AG10803 (cell line): Measurements from ENCODE around the genes EVX2 and HOXD9.

DNA sequence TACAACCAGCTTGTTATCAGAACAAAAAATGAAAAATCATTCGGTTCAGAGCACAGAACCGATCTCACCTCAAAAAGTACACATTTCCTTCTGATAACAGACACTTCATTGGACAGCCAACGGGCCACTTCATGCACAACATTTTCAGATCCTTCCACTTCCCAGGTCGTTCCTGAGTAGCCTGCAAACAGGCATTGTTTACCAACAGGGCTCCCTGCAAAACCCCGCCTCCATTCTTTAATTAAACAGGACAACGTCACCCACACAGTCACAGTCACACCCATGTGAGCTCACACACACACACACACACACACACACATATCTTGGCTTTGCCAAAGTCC is 171.1 kb downstream of the SP3 start:
- RRBS: no CpG with 5 or more reads among the region's 6 CpGs

GRCh38 chr2:173867205-173867759 is 97.9 kb downstream of the SP3 start:
- RRBS: no CpG with 5 or more reads among the region's 8 CpGs

- RRBS: no CpG with 5 or more reads among the region's 2 CpGs
Measured at GRCh38 chr2:173874877-173875369, 90.2 kb downstream of the SP3 start.

- RRBS: no CpG with 5 or more reads among the region's 4 CpGs
Measured at GRCh38 chr2:173901897-173902595, 63.1 kb downstream of the SP3 start.

GRCh38 chr2:173927597-173928359 is 37.4 kb downstream of the SP3 start:
- RRBS: no CpG with 5 or more reads among the region's 5 CpGs

DNA sequence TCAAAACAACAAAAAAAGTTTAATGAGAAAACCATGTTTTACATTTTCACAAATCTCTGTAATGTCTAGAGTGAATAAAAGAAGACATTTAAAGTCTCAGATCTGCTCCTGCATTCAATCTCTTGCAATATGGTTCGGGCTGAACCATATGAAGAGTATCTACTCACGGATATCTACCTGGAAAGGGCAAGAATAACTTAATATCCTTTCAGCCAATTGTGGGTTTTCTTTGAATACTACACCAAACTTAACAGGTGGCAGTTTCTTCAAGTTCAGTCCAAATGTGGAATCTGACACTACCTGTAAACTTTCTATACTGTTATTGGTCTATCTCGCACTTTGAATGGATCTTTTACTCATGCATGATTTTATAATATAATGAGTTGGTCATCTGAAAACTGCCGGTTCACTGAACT is 13.7 kb downstream of the SP3 start:
- RRBS: no CpG with 5 or more reads among the region's 4 CpGs

DNA sequence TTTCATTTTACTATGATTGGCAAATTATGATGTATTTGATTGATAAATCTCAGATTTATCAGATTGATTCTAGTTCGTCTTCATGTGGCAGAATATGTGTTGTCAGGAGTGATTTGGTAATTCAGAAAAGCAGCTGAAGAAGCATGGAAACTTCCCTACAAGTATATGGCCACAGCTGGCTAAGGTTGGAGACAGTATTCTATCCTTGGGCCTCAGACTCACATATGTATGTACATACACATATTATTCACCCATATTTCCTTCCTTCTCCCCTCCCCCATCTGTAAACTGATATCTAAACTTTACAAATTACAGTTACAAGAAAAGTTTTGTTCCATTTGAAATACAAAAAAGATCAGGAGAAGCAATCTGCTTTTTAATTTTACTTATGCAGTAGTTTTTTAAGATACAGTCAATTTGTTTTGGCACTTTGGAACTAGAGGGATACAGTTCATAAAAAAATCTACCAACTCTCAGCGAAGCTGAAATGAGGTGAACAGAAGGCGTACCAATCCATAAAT is 3.1 kb downstream of the SP3 start:
- RRBS: no CpG with 5 or more reads among the region's 3 CpGs

DNA sequence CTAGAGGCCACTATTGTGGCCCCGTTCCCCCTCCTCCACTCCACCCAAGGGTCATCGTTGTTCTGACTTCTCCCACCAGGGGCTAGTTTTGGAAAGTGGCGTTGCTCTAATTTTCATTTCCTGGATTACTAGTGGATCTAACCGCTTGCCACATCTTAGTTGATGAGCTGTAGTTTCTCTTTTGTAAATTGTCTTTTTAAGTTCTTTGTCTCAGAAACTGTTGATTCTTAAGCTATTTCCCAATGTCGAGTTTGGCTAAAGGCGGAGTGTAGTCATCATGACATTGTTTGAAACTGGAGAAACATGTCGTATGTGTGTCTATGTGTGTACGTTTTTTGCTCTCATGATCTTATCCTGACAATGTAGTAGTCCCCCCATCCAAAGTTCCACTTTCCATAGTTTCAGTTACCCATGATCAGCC is 70.9 kb upstream of the SP3 start:
- RRBS: no CpG with 5 or more reads among the region's 8 CpGs

GRCh38 chr2:174325756-174327189 is 8.5 kb upstream of the SP9 start:
- RRBS: 5% methylated on average over 13 of the region's 86 CpGs

GRCh38 chr2:174348555-174349023 is 13.8 kb downstream of the SP9 start:
- RRBS: no CpG with 5 or more reads among the region's 7 CpGs

- RRBS: no CpG with 5 or more reads among the region's 3 CpGs
Measured at GRCh38 chr2:174998448-174998681, 6.8 kb downstream of the CHN1 start.

DNA sequence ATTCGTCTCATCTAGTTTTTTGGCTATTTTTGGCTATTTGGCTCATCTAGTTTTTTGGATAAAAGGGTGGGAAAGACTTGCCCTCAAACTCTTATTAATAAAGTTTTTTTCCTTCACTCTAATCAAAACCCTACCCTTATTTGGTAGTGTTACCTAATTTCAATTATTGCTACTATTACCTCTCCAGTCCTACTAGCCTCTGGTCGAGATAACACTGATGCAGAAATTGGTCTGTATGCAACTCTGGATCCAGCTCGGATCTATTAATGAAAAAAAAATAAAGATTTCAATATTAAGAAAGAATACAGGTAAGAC is 1.6 kb downstream of the ATP5MC3 start:
- RRBS: no CpG with 5 or more reads among the region's 3 CpGs

GRCh38 chr2:175970045-175970852 is 31.8 kb downstream of the LNPK start:
- RRBS: no CpG with 5 or more reads among the region's 3 CpGs

DNA sequence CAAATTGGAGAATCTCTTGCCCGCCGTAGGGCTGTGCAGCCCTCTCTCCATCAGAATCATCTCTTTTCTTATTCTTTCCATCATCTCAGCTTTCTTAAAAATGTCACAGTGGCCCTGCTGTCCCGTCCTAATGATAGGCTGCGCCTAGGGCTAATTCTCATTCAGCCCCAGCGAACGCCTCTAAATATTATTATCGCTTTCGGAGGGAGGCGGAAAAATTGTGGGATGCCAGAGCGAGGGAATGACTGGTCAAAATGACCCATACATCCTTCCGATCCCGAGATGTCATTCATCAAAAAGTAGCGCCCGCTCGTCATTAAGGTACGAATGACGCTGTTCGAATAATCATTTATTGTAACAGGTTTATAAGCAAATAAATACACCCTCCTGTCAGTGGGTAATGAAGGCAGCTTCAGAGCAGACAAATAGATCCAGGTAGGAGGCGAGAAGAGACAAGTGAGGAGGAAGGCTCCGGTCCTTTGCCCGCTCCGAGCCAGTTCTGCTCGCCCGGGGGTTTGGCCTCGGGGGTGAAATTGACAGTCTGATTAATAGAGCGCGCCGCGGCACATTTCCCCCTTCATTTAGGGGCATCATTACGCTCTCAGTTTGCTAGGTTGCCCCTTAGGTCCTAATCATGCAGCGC is at the start of gene EVX2:
TSS of gene EVX2 (minus strand) at position 270 of the 643 bp plus-strand sequence.
- RRBS: no CpG with 5 or more reads among the region's 31 CpGs

DNA sequence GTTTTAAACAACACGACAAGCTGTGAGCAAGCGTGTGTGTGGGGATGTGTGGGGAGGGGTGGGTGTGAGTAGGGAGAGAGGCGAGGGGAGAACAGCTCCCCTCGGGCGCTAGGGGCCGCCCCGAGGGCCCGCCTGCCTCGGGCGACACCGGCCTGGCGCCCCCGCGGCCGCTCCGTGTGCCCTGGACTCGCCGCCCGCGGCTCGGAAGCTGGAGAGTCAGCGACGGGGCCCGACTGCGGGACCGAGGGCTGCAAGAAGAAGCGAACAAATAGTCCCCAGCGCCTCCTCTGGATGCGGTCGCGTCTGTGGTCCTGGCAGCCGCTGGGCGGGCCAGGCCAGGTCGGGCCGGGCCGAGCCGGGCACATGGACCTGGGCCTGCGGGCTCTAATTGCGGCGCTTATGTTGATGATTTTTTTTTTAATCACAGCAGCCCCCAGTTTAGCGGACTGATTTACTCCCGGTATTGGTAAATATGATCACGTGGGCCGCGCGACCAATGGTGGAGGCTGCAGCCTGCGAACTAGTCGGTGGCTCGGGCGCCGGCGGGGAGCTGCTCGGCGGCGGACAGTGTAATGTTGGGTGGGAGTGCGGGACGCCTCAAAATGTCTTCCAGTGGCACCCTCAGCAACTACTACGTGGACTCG is at the start of gene HOXD9:
TSS of gene HOXD9 (plus strand) at position 523 of the 644 bp plus-strand sequence.
- RRBS: 2% methylated on average over 13 of the region's 59 CpGs

DNA sequence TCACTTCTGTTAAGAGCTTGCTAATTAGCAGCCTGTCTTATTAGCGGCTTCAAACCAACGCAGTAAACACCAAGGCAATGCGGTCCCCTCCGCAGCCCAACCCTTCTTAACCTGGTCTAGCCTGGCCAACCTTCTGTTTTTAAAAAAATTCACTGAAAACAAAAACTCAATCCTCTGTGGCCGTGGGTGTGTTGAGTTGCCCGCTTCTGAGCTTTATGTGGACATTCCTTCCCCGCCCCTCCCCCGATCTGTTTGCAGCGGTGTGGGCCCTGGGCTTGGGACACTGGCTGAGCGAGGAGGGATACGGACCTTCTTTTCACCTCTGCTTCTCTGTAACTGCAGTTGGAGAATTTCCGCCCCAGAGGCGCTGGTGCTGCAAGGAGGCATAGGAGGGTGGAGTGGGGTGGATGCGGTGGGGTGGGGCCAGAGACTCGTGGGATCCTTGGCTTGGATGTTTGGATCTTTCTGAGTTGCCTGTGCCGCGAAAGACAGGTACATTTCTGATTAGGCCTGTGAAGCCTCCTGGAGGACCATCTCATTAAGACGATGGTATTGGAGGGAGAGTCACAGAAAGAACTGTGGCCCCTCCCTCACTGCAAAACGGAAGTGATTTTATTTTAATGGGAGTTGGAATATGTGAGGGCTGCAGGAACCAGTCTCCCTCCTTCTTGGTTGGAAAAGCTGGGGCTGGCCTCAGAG is 3.2 kb upstream of the HOXD4 start:
- RRBS: no CpG with 5 or more reads among the region's 19 CpGs

DNA sequence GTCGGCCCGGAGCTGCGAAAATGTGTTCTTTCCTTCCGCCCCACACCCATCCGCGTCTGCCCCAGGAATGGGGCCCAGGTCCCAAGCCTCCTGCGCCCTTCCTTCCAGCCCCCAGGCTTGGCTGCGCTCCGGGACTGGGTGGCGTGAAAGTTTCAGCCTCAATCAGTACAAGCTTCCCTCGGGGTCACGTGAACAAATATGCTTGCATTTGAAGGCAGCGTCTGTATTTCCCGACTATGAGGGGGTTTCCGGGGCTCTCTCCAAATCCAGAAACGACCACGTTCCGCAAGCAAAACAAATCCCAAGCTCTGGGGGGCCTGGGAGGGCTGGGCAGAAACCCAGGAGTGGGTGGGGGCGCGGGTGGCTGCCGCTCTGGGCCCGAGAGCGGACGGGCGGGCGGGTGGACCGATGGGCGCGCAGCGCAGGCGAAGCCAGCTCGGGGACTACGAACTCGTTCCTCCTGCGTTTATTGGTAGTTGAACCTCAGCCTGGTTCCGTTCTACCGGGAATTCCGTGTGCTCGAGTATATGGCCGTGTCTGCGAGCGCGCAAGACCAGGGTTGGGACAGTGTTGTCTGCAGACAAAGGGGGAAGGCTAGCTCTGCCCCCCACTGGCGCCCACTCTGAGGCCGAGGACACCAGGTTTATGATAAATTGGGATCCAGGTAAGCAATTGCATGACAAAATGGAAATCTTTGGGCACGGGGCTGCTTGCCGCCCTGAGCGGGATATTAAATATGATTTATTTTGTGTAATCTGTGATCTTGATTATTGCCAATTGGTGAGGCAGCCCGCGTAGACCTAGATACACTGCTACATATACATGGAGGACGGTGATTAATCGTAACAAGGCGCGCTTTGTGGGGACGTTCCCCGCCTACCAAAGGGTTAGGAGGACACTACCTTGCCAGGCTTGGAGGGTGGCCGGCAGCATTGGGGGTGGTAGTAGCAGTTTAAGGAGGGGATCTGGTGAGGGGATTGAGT is 3.6 kb downstream of the HOXD3 start:
- RRBS: 59% methylated on average over 4 of the region's 57 CpGs

GRCh38 chr2:176161944-176162678 is 5.0 kb downstream of the HOXD3 start:
- RRBS: 19% methylated on average over 2 of the region's 19 CpGs

DNA sequence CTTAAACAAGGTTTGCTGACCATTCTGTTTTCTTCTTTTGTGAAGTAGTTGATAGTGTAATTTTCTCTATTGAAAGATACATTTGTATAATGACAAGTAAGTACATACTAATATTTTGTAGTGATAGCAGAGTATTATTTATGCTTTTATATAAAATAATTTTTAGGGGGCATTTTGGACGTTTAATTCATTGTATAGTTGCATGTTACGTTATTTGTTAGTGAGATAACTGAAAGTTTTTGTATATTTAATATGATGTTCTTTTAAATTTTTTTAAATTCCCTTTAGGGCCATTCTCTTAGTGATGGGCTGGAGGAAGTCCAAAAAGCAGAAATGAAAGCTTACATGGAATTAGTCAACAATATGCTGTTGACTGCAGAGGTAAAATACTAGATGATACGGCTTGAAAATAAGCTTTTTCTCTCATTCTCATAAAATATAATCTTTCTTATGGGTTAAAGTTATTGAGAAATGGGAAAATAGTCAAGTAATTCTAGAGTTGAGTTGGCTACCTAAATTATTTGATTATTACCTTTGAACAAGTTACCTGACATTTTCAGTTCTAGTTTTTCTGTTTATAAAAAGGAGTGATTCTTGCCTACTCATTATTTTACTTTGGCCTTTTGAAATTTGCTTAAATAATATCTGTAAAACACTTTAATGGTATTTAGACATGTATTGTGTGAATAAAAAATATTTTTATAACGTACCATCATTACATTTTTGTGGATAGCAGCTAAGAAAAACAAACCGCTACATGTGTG is 58.9 kb downstream of the MTX2 start:
- RRBS: no CpG with 5 or more reads among the region's 5 CpGs

GRCh38 chr2:176643678-176644140 is 374.5 kb downstream of the MTX2 start:
- RRBS: no CpG with 5 or more reads among the region's 8 CpGs